ENCODE data around the genes PREX1, STAU1 and SPATA2.

GRCh38 chr20:48821363-48821919 lies 6.4 kb downstream of the PREX1 start:
- PRO-cap, 4 experiments: no peak in any of the 4 experiments
- RAMPAGE, long total RNA, 2 experiments: no peak in any of the 2 experiments

- PRO-cap, 4 experiments: no peak in any of the 4 experiments
- RAMPAGE, long total RNA, 2 experiments: no peak in any of the 2 experiments
Measured at GRCh38 chr20:48824622-48825135, 3.1 kb downstream of the PREX1 start.

GRCh38 chr20:48827762-48828875 lies at the start of gene PREX1:
Gene PREX1 (minus strand): TSS chr20:48827999.
- PRO-cap, 4 experiments: peak in 4 of 4 experiments; most common plus-strand start chr20:48828110 (in 3); most common minus-strand start chr20:48827948 (in 3)
- RAMPAGE, long total RNA, 2 experiments: no peak in any of the 2 experiments

GRCh38 chr20:48952587-48953290 lies 31.2 kb downstream of the ARFGEF2 start:
- PRO-cap, 4 experiments: no peak in any of the 4 experiments
- RAMPAGE, long total RNA, 2 experiments: no peak in any of the 2 experiments

- PRO-cap, 4 experiments: peak in 4 of 4 experiments; most common plus-strand start chr20:49187050 (in 4); most common minus-strand start chr20:49186911 (in 4)
- RAMPAGE, long total RNA, 2 experiments: no peak in any of the 2 experiments
Measured at GRCh38 chr20:49186425-49187119, 1.6 kb downstream of the STAU1 start.

- PRO-cap, 4 experiments: peak in 4 of 4 experiments; most common minus-strand start chr20:49188330 (in 4)
- RAMPAGE, long total RNA, 2 experiments: start-site peak on the minus strand in 2 of 2 experiments, at chr20:49188330-49188346 at its widest, 400 to 656 reads per replicate
Measured at GRCh38 chr20:49187768-49188490, at the start of gene STAU1. Gene STAU1 (minus strand): TSS chr20:49188334.

- PRO-cap, 4 experiments: peak in 1 of 4 experiments; most common plus-strand start chr20:49230860 (in 1)
- RAMPAGE, long total RNA, 2 experiments: no peak in any of the 2 experiments
Measured at GRCh38 chr20:49230572-49231245, 11.5 kb downstream of the DDX27 start.

DNA sequence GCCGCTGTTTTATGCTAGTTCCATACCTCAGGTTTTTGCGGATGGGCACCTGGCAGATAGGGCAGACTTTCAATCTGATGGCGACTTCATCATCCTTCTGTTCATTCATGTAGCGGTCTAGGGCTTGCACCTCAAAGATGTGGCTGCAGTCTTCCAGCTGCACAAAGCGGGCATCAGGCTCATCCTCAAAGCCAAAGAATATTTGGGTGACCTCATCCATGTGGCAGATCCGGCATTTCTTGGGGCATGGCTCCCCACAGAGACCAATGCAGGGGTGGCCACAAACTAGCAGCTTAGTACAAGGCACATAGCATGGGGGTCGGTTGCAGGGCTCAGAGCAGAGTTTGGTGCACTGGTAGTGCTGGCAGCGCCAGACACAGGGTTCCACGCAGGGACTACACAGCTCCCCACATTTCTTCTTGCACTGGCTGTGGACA lies 28.9 kb downstream of the DDX27 start:
- PRO-cap, 4 experiments: no peak in any of the 4 experiments
- RAMPAGE, long total RNA, 2 experiments: no peak in any of the 2 experiments

- PRO-cap, 4 experiments: no peak in any of the 4 experiments
- RAMPAGE, long total RNA, 2 experiments: no peak in any of the 2 experiments
Measured at GRCh38 chr20:49288008-49288619, 10.3 kb upstream of the ZNFX1 start.

GRCh38 chr20:49297877-49298241 lies 20.0 kb upstream of the ZNFX1 start:
- PRO-cap, 4 experiments: peak in 1 of 4 experiments; most common minus-strand start chr20:49298024 (in 1)
- RAMPAGE, long total RNA, 2 experiments: no peak in any of the 2 experiments

- PRO-cap, 4 experiments: no peak in any of the 4 experiments
- RAMPAGE, long total RNA, 2 experiments: no peak in any of the 2 experiments
Measured at GRCh38 chr20:49349757-49350122, 71.9 kb upstream of the ZNFX1 start.

- PRO-cap, 4 experiments: no peak in any of the 4 experiments
- RAMPAGE, long total RNA, 2 experiments: no peak in any of the 2 experiments
Measured at GRCh38 chr20:49394314-49394788, 88.1 kb downstream of the KCNB1 start.

DNA sequence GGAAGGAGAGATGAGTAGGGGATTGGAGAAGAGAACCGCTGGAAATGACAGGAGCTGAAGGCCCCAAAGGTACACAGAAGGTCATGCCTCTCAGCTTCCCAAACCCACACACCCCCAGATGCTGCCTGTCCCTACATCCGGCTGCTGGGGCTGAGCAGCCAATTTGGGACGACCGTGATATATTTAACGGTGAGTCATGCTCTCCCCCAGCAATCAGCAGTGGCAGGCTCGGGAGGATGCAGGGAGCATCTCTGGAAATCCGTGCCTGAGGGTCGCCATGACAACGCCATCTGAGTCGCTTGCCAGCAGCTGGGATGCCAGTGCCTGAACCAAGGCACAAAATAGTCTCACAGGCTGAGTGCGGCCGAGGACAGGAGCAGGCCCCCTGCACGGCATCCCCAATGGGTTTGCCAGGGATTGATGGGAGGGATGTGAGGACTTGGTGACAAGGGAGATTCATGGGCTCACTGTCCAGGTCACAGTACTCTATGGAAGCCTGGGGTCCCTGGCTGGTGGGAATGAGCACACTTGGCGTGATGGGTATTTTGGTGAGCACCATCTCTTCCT lies 57.9 kb downstream of the KCNB1 start:
- PRO-cap, 4 experiments: no peak in any of the 4 experiments
- RAMPAGE, long total RNA, 2 experiments: no peak in any of the 2 experiments

DNA sequence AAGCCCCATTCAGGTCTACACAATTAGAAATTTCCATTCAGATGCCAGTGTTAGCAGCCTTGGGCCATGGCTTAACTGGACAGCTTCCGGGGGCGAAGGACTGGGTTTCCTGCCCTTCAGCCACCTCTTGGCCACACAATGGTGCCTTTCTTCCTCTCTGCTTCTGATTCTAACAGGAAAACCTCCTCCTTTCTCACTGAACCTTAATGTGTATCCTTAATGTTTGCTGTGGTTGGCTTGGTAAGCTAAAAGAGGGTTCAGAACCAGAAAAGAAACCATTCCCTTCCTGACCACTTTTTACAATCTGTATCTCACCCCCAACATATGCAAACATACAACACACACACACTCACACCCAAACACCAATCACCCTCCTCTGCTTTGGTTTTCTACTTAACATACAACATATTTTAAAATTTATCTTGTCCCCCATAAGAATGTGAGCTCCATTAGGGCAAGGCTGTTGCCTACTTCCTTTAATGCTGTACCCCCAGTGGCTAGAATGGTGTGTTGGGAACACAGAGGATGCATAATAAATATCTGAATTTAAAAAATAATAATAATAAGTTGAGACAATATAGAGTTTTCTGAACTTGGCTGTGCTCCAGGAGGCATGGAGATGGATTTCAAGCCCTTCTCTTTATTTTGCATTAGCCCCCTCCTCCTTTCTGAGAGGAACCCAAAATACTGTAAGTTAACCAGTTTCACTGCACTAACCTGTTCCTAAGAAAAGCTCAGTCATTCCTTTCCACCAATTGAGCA lies 51.6 kb downstream of the B4GALT5 start:
- PRO-cap, 4 experiments: no peak in any of the 4 experiments
- RAMPAGE, long total RNA, 2 experiments: no peak in any of the 2 experiments

GRCh38 chr20:49669932-49670242 lies 43.8 kb downstream of the B4GALT5 start:
- PRO-cap, 4 experiments: no peak in any of the 4 experiments
- RAMPAGE, long total RNA, 2 experiments: no peak in any of the 2 experiments

GRCh38 chr20:49785614-49786246 lies 26.9 kb upstream of the SLC9A8 start:
- PRO-cap, 4 experiments: peak in 1 of 4 experiments; most common plus-strand start chr20:49785989 (in 1)
- RAMPAGE, long total RNA, 2 experiments: no peak in any of the 2 experiments

GRCh38 chr20:49810880-49811235 lies 1.8 kb upstream of the SLC9A8 start:
- PRO-cap, 4 experiments: no peak in any of the 4 experiments
- RAMPAGE, long total RNA, 2 experiments: no peak in any of the 2 experiments

GRCh38 chr20:49825388-49826109 lies 12.9 kb downstream of the SLC9A8 start:
- PRO-cap, 4 experiments: peak in 4 of 4 experiments; most common minus-strand start chr20:49825850 (in 4)
- RAMPAGE, long total RNA, 2 experiments: no peak in any of the 2 experiments

GRCh38 chr20:49886407-49887123 lies 28.8 kb downstream of the SPATA2 start:
- PRO-cap, 4 experiments: no peak in any of the 4 experiments
- RAMPAGE, long total RNA, 2 experiments: no peak in any of the 2 experiments

- PRO-cap, 4 experiments: peak in 4 of 4 experiments; most common plus-strand start chr20:49915822 (in 4); most common minus-strand start chr20:49915529 (in 4)
- RAMPAGE, long total RNA, 2 experiments: start-site peak on the minus strand in 1 of 2 experiments, at chr20:49915489-49915499 at its widest, 26 reads per replicate
Measured at GRCh38 chr20:49915225-49916179, at the start of gene SPATA2. Gene SPATA2 (minus strand): TSS chr20:49915529.